ENCODE data around the gene HSCB.

DNA sequence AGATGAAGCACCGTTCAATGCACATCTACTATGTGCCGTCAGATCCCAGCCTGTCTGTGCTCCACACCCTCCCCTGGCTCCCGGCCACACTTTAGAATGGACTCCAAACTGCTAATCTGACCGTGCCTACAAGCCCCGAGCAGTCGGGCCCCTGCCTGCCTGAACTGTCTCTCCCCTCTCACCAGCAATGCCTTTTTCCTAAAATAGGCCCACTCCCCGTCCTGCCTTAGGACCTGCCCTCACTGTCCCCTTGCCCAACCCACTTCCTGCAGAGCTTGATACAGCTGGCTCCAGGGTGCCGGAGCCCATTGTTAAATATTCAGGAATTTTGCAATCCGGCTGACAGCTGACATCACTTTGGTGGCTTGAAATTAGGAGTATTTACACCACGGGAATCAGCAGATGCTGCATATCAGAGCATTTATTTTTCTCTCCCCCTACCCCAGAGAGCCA lies 21.4 kb downstream of the MN1 start:
- PRO-cap, 3 experiments, result no peak in any of the 3 experiments
- RAMPAGE, long total RNA, 2 experiments, result no peak in any of the 2 experiments
- RRBS, result no CpG with 5 or more reads among the region's 10 CpGs

DNA sequence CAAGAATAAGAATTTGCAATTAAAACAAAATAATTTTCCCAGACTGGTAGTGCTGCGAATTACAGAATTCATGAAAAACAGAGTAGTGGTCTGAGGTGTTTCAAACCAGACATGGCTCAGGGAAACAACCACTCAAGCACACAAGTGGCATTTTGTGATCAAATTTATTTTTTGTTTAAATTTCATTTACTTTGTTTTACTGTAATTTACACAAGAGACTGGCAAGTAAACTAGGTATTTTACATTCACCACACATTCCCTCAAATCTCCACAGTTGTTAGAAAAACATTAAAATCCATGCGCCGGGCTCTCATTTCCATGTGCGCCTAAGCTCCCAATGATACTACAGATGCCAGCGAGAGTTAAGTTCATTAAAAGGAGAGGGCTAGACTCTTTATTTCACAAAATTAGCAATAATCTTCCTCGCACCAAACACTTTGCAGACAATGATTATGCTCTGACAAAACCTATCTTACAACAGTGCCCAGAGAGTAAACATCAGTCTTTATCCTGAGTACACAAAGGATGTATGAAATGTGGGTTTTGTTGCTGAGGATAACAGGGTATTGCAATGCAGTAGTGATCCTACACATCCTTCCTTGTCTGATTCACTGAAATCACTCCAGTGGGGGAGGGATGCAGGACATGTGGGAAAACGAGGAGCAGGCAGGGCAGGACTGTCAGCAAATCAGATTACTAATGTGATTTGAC lies 50.1 kb upstream of the MN1 start:
- PRO-cap, 3 experiments, result no peak in any of the 3 experiments
- RAMPAGE, long total RNA, 2 experiments, result no peak in any of the 2 experiments
- RRBS, result no CpG with 5 or more reads among the region's 7 CpGs

DNA sequence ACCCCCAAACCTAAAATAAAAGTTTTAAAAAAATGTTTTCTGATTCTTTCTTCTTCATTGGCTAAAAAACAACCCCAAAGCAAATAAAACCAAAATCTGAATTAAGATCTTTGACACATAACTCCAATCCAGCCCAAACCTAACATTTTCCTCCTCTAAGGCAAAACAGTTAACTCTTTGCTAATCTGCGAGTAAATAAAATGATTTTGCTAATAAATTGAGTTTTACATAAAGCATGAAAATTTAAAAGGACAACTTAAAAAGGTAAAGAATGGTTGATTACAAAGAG lies 53.3 kb downstream of the PITPNB start:
- PRO-cap, 3 experiments, result no peak in any of the 3 experiments
- RAMPAGE, long total RNA, 2 experiments, result no peak in any of the 2 experiments
- RRBS, result no CpG with 5 or more reads among the region's 1 CpG

GRCh38 chr22:27867429-27867968 lies 51.6 kb downstream of the PITPNB start:
- PRO-cap, 3 experiments, result peak in 2 of 3 experiments; most common plus-strand start chr22:27867771 (in 1); most common minus-strand start chr22:27867807 (in 1)
- RAMPAGE, long total RNA, 2 experiments, result no peak in any of the 2 experiments
- RRBS, result no CpG with 5 or more reads among the region's 2 CpGs

DNA sequence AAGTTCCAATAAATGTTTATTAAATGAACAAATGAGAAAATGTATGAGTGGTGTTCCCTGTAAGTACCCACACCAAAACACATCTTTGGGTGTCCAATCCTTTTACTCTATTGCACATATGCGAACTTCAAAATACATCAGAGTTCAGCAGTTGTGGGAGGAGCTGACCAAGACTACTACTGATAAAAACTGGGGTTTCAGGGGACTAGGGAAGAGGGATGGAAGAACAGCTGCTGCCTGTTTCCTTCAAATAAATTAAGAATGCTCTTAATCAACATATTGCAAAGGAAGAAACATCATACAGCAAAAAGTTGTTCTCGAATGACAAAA lies 36.2 kb downstream of the PITPNB start:
- PRO-cap, 3 experiments, result peak in 2 of 3 experiments; most common plus-strand start position 212 of the sequence (in 2); most common minus-strand start position 109 of the sequence (in 1)
- RAMPAGE, long total RNA, 2 experiments, result no peak in any of the 2 experiments
- RRBS, result no CpG with 5 or more reads among the region's 2 CpGs

DNA sequence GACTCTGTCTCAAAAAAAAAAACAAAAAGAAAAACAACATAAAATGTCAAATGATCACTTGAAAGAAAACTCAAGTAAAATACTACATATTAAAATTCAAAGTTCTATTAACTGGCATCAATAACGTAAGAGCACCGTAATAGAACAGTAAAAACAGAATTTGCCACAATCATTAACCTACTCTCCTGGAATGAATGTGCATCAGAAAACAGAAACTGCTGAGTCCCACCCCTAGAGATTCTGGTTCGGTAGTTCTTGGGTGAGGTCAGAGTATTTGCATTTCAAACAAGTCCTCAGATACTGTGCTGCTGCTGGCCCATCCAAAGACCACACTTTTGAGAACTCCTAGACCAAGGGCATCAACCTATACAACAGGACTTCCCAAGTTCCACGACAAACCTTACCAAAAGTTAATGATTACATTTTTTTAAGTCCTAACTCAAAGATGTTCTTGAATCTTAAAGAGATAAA lies 23.4 kb downstream of the PITPNB start:
- PRO-cap, 3 experiments, result no peak in any of the 3 experiments
- RAMPAGE, long total RNA, 2 experiments, result no peak in any of the 2 experiments
- RRBS, result no CpG with 5 or more reads among the region's 4 CpGs

- PRO-cap, 3 experiments, result no peak in any of the 3 experiments
- RAMPAGE, long total RNA, 2 experiments, result no peak in any of the 2 experiments
- RRBS, result no CpG with 5 or more reads among the region's 4 CpGs
Measured at GRCh38 chr22:27962151-27962643, 43.1 kb upstream of the PITPNB start.

DNA sequence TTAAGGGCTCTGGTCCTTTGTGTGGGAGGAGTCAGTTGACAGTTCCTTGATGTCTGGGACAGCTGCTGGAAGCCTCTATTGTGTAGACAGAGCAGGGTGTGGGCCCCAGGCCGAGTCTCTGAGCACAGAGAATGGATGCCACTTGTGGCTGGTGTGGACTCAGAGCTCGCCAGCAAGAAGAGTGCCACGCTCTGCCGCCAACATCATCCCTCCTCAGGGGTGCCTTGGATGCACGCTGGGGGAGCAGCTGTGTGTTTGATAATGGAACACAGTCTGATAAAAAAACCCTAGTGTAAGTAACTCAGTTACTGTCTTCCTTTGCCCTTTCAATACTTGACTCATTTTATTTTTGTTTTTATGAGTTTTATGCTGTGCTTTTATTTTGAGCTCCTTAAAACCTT lies 43.7 kb upstream of the PITPNB start:
- PRO-cap, 3 experiments, result no peak in any of the 3 experiments
- RAMPAGE, long total RNA, 2 experiments, result no peak in any of the 2 experiments
- RRBS, result no CpG with 5 or more reads among the region's 5 CpGs

DNA sequence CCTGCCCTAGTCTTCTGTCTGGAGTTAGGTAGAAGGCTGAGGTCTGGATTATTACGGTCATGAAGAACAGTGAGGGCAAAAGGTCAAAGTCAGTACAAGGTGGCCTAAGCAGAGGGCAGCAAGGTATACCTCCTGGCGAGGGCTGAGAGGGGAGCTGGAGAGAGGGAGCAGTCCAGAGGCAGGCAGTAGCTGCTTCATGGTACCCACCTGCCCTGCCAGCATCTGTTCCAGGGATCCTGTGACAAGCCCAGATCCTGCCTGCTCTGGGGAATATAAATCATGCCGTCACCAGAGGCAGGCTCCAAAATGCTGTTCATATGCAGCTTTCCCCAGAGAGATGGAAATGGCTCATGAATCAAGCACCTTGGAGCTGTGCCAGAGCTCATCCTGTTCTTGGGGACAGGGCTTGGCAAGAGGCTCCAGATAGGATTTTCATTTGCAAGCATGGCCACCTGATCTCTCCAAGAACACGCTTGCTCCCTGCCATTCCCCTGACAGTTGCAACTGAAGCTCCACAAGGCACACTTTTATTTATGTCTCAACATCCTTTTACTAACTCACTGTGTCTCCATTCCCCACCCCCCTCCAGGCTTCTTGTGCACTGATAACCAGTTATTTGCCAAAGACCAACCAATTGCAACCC lies 115.7 kb upstream of the PITPNB start:
- PRO-cap, 3 experiments, result no peak in any of the 3 experiments
- RAMPAGE, long total RNA, 2 experiments, result no peak in any of the 2 experiments
- RRBS, result no CpG with 5 or more reads among the region's 4 CpGs

- PRO-cap, 3 experiments, result no peak in any of the 3 experiments
- RAMPAGE, long total RNA, 2 experiments, result no peak in any of the 2 experiments
- RRBS, result 100% methylated on average over 1 of the region's 8 CpGs
Measured at GRCh38 chr22:28163113-28163718, 244.2 kb upstream of the PITPNB start.

- PRO-cap, 3 experiments, result no peak in any of the 3 experiments
- RAMPAGE, long total RNA, 2 experiments, result no peak in any of the 2 experiments
- RRBS, result no CpG with 5 or more reads among the region's 2 CpGs
Measured at GRCh38 chr22:28281616-28282096, 362.6 kb upstream of the PITPNB start.

GRCh38 chr22:28338336-28339261 lies 341.0 kb downstream of the TTC28 start:
- PRO-cap, 3 experiments, result no peak in any of the 3 experiments
- RAMPAGE, long total RNA, 2 experiments, result start-site peak on the minus strand in 1 of 2 experiments, at chr22:28338585-28339545 at its widest, 41 reads per replicate
- RRBS, result no CpG with 5 or more reads among the region's 14 CpGs

- PRO-cap, 3 experiments, result no peak in any of the 3 experiments
- RAMPAGE, long total RNA, 2 experiments, result start-site peak on the minus strand in 1 of 2 experiments, at chr22:28432972-28433248 at its widest, 53 reads per replicate
- RRBS, result no CpG with 5 or more reads among the region's 1 CpG
Measured at GRCh38 chr22:28432928-28433364, 246.7 kb downstream of the TTC28 start.

- PRO-cap, 3 experiments, result no peak in any of the 3 experiments
- RAMPAGE, long total RNA, 2 experiments, result no peak in any of the 2 experiments
- RRBS, result no CpG with 5 or more reads among the region's 1 CpG
Measured at GRCh38 chr22:28479504-28480208, 200.0 kb downstream of the TTC28 start.

DNA sequence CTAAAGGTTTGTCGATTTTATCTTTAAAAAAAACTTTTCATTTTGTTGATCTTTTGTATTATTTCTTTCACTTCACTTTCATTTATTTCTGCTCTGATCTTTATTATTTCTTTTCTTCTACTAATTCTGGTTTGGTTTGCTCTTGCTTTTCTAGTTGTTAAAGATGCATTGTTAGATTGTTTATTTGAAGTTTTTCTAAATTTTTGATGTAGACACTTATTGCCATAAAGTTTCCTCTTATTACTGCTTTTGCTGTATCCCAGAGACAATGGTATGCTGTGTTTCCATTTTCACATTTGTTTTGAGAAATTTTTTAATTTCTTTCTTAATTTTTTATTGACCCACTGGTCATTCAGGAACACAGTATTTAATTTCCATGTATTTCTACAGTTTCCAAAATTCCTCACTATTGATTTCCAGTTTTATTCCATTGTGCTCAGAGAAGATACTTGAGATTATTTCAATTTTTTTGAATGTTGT lies 102.7 kb downstream of the TTC28 start:
- PRO-cap, 3 experiments, result no peak in any of the 3 experiments
- RAMPAGE, long total RNA, 2 experiments, result no peak in any of the 2 experiments
- RRBS, result no CpG with 5 or more reads among the region's 1 CpG

DNA sequence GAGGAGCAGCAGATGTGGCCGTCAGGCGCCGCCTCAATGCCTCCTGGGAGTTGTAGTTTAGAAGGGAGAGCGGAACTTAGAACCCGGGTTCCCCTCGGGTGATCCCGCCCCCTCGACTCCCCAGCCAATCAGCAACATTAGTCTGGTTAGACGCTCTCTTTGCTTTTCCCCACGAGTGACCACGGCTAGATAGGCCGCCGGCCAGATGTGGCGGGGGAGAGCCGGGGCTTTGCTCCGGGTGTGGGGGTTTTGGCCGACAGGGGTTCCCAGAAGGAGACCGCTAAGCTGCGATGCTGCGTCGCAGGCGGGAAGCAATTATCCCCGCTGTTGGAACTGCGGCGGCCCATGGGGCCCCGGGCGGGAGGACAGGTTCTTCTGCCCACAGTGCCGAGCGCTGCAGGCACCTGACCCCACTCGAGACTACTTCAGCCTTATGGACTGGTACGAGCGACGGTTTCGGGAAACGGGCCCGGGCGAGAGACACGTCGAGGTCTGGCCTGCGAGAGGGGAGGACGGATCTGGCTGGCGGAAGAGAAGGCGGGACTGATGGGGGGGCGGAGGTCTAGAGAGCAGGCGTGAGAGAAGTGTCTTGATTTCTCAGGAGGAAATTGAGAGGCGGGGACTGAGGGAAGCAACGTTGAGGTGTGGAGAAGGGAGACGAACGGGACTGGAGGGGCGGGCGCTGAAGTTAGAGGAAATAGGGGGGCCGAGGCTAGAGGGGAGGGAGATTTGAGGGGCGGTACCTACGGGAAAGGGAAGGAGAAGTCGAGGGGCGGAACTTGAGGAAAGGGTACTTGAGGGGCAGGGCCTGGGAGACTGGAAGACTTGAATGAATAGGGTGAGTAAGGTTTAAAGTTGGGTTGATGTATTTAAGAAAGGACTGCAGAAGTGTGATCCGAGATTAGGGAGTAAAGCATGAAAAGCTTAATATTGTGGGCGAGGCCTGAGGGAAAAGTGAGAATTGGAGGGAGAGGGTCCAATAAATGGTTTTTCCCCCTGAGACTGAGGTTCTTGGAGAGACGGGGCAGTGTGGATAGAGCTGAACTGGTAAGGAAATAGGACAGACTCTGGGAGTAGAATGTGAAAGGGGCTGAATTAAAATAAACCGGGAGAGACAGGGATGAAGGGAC lies at the start of gene HSCB:
Gene HSCB (plus strand): TSS at position 149 of the 1,130 bp plus-strand sequence.
- PRO-cap, 3 experiments, result peak in 3 of 3 experiments; most common plus-strand start position 162 of the sequence (in 3); most common minus-strand start position 669 of the sequence (in 2)
- RAMPAGE, long total RNA, 2 experiments, result start-site peak on the plus strand in 1 of 2 experiments, centred at positions 175 to 779 of the sequence, 17 reads per replicate; start-site peak on the minus strand in 1 of 2 experiments, centred at position 479 of the sequence, 6 reads per replicate
- RRBS, result under 1% methylated on average over 18 of the region's 60 CpGs

DNA sequence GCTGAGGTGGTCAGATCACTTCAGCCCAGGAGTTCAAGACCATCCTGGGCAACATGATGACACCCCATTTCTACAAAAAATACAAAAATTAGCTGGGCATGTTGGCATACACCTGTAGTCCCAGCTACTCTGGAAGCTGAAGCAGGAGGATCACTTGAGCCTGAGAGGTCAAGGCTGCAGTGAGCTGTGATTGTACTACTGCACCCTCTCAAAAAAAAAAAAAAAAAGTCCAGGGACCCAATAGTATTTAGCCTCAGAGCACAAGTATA lies 2.9 kb downstream of the HSCB start:
- PRO-cap, 3 experiments, result peak in 3 of 3 experiments; most common plus-strand start position 218 of the sequence (in 3)
- RAMPAGE, long total RNA, 2 experiments, result no peak in any of the 2 experiments

DNA sequence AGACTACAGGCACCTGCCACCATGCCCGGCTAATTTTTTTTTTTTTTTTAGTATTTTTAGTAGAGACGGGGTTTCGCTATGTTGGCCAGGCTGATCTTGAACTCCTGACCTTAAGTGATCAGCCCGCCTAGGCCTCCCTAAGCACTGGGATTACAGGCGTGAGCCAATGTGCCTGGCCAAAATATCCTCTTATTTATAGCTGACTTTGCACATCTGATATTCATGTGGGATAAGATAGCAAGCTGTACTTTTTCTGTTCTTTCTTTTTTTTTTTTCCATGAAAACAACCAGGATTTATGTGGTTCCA lies 40.0 kb downstream of the CCDC117 start:
- PRO-cap, 3 experiments, result no peak in any of the 3 experiments
- RAMPAGE, long total RNA, 2 experiments, result no peak in any of the 2 experiments
- RRBS, result no CpG with 5 or more reads among the region's 5 CpGs

DNA sequence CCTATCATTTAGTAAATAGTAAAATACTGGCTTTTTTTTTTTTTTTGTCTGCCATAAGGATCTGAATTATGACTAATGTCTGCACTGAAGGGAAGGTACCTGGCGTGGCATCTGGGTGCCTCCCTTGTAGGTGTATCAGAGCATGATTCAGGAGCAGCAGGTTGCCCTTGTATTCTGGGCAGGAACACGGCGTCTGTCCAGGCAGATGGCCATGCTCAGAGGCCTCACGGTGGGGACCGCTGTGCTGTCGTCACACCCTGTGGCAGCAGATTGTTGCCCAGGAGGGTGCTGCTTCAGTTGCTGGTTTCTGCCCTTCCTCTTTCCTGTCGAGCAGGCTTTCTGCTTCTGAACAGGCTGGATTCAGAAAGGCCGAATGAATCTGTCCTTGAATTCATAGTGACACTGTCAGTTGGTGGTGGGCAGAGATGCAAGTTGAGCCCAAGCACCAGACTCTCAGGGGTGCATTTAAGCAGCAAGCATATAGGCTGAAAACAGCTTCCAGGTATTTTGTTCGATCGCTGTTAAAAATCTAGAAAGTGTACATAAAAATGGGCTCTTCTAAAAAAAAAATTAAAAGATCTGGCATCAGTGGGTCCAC lies 11.0 kb downstream of the ZNRF3 start:
- PRO-cap, 3 experiments, result no peak in any of the 3 experiments
- RAMPAGE, long total RNA, 2 experiments, result no peak in any of the 2 experiments
- RRBS, result no CpG with 5 or more reads among the region's 10 CpGs

DNA sequence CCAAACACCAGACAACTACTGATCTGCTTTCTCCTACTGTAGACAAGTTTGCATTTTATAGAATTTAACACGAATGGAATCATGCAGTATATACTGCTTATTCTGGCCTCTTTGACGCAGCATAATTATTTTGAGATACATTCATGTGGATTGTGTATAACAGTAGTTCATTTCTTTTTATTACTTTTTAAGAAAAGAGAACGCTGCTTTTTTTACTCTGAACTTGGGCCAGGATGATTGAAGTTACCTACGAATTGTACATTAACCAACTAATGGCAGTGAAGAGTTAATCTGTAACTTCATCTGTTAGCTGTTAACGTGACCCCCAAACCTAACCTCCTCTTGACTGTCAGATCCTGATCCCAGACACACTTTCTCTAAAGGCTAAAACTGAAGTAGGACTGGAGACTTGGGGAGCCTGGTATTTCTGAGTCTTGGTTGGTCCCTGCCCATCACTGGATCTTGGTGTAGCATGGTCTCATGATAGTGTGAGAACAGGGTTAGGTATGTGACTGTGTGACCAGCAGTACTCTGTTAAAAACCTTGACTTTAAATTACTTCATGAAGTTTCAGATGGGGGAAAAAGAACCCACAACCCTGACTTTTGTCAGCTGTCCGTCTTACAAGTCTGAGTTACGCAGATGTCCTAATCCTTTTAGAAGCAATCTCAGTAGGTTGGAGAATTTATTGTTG lies 39.5 kb downstream of the C22orf31 start:
- PRO-cap, 3 experiments, result no peak in any of the 3 experiments
- RAMPAGE, long total RNA, 2 experiments, result no peak in any of the 2 experiments
- RRBS, result no CpG with 5 or more reads among the region's 7 CpGs